NT2/D1 (cell line): Measurements from ENCODE around the genes YEATS4, THAP2 and TRHDE.

DNA sequence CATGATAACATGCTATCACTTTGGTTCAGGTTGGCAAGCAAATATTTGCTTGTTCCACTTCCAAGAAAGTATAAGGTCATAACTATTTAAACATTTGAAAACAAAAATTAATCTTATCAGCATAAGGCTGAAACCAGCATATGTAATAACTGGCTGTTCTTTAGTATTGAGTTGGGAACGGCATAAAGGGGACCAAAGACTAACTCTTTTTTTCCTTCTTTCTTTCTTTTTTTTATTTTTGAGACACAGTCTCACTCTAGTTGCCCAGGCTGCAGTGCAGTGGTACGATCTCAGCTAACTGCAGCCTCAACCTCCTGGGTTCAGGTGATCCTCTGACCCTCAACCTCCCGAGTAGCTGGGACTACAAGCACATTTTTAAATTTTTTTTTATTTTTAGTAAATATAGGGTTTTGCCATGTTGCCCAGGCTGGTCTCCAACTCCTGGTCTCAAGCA lies 2.3 kb upstream of the LYZ start:
- RRBS, 2 experiments = no CpG with 5 or more reads among the region's 3 CpGs

DNA sequence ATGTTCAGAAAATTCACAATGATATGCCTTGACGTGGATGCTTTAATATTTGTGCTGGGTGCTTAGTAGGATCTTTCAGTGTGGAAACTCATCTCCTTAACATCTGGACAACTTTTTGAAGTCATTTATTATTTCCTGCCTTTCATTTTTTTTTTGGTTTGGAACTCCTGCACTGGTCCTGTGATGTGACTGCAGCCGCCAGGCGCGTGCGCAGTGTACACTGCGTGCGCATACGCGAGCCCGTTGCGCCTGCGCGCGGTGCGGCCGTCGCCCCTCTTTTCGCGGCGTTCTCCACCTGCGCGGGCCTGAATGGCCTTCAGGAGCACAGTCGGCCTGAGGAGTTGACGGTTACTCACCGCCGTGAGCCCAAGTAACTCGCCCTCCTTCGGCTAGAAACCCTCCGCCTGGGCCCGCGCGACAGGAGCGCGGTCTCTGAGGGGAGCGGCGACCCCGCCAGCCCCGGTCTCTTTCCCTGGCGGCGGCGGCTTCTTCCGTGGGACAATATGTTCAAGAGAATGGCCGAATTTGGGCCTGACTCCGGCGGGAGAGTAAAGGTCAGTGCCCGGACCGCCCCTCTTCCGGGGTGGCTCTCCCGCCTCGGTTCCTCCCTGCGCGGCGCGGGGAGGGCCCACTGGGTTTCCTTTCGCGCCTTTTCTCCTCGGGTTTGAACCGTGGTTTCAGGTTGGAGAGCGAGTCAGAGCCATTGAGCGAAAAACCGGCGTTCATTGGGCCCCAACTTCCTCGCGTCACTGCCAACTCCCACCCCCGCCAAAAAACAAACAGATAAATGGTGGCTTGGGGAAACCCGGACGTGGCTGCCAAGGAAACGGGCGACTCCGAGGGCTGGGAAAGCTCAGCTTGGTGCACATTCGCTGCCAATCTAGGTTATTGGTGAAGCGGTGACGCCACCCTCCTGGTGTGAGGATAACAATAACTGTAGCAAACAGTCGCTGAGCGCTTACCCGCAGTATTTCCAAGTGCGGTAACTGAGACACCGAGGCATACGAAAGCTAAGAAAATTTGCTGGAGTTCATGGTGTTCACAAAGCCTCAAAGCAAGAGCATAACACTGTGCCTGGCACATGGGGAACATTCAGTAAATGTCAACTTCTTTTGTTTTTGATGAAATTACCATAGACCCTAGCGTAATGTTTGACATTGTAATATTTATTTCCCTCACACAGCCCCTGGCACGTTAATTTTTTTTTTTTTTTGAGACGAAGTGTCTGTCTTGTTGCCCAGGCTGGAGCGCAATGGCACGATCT lies at the start of gene YEATS4:
TSS of gene YEATS4 (plus strand) at position 274 of the 1,264 bp plus-strand sequence.
- RRBS, 2 experiments = 1 to 2% methylated on average over 12 to 14 of the region's 84 CpGs

DNA sequence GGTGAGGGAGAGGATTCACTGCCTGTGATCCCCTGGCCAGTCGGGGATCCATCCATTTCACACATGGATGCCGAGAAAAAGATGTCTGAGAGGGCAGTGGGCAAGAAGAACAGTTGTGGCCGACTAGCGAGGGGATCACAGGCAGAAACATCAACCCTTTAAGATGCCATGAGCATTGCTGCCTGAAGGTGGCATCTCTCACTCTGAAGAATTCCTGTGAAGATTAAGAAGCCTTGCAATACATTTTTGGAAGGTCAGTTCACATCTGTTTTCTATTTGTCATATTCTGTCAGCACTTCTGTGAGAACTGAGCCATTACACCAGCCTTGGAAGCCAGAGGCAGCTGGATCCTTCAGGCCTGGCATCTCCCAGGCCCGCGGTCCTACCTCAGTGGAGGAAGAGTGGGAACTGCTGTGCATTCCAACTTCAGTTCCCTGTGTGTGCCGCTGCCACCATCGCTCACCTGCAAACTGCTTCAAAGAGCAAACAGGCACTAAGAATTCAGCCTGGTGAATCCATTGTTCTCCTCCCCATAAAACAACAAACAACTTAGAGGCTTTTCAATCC lies 54.4 kb upstream of the FRS2 start:
- RRBS, 2 experiments = no CpG with 5 or more reads among the region's 8 CpGs

DNA sequence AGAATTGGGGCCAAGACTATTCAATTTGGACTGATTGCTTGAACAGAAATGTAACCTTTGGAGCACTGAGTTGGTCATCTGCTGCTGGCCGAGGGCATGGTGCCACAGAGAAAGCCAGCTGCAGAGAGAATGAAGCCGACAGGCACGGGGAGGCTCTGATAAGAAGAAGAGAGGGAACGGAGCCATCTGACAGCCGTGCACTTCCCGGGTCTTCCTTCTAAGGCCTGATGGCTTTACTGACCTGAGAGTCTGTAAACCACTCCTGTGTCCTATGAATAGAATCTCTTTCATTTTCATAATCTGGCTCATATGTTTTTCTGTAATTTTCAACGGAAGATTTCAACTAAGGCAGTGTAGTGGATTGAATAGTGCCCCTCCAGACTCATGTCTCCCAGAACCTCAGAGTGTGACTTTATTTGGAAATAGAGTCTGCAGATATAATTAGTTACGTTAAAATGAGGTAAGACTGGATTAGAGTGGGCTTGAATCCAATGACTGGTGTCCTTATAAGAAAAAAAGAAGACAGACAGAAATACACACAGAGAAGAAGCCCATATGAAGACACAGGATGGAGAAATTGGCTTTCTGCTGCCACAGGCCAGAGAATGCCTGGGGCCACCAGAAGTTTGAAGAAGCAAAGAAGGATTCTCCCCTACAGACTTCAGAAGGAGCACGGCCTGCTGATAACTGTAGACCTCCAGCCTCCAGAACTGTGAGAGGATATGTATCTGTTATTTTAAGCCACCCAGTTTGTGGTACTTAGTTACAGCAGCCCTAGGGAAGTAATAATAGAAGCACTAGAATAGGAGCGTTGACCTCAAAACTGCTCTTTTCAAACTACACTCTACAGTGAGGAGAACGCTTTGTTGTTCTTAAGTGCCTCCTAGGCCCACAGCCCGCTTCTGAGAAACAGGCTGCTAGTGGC lies 38.9 kb upstream of the FRS2 start:
- RRBS, 2 experiments = no CpG with 5 or more reads among the region's 12 CpGs

DNA sequence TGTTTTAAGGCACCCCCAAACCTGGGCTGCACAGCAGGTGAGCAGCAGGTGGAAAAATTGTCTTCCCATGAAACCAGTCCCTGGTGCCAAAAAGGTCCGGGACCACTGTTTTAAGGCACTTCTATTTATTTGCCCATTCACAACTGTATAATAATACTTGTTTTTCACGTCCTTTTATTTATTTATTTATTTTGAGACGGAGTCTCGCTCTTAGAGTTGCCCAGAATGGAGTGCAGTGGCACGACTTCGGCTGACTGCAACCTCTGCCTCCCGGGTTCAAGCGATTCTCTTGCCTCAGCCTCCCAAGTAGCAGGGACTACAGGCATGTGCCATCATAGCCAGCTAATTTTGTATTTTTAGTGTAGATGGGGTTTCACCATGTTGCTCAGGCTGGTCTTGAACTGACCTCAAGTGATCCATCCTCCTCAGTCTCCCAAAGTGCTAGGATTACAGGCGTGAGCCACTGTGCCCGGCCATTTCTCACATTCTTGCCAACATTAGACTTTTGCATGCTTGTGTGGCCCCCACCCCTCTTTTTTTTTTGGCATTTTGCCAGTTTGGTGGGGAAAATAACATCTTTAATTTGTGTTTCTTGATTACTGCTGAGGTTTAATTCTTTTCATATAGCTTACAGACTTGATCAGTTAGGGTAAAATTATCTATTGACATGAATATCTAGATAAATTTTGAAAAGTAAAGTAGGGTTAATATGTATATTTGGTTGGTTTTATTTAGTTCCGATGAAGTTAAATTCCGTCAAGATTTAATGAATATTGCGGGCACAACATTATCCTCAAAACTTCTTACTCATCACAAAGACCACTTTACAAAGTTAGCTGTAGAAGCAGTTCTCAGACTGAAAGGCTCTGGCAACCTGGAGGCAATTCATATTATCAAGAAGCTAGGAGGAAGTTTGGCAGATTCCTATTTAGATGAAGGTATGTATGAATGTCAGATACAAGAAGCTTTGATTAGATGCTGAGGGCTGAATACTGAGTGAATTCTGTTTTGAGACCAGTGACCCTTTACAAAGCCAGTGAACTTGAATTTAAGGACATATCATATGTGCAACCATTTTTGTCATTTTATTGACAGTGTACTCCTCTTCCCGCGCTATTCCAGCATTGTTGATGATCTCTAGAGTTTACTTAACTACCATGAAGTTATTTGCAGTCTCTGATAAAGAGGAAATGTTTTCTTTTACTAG lies 3.9 kb downstream of the CCT2 start:
- RRBS, 2 experiments = no CpG with 5 or more reads among the region's 15 CpGs

GRCh38 chr12:69778624-69779148 lies 40.0 kb downstream of the RAB3IP start:
- RRBS, 2 experiments = no CpG with 5 or more reads among the region's 18 CpGs

DNA sequence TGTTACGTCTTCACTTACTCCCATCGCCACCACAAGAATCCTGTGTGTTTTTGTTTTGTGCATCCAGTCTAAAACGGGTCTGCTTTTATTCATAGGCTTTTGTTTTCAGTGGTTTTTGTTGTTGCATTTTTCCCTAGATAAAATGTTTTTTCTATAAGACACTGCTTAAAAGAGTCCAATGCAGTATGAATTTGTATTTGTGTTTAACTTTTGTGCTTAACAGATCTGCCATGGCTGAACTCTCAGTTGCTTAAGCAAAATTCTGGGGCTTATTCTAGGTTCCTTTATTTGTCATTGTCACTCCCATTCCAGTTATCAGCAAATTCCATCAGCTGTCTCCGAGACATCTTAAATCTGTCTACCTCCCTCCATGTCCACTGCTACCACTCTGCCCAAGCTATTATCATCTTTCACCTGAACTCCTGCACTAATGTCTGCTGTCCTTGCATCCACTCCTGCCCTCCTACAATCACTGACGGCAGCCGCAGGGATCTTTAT lies 5.0 kb upstream of the MYRFL start:
- RRBS, 2 experiments = no CpG with 5 or more reads among the region's 6 CpGs

- RRBS, 2 experiments = no CpG with 5 or more reads among the region's 14 CpGs
These were observed 187.9 kb downstream of the MYRFL start for GRCh38 chr12:70012922-70013276.

DNA sequence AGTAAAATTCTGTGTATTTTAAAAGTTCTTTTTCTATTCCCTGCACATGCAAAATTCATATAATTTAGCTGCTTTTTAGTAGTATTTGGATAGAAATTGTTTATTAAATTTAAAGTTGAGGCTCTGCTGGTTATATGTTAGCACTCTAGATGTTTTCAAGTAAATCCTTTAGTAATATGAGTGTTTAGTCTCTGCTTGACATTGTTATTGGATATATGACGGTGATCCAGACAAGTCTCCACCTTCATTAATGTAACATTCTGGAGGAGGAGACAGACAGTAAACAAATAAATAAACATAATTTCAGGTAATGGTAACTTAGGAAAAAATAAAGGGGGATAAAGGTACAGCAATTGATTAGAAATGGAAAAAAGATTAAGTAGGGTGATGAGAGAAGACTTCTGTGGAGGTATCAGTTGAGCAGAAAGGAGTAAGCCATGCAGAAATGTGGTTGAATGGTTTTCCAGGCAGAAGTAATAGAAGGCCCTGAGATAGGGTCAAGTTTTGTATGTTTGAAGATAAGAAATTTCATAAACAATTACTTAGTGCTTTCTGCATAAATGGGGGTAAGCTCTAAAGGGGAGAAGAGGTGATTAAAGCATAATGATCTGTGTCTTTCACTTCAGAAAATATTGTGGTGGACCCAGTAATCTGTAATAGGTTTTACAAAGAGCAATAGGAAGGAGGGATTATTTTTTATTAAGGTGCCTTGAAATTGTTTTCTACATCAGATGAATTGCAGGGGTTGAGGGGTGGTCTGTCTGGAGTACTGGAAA lies 7.2 kb downstream of the CNOT2 start:
- RRBS, 2 experiments = no CpG with 5 or more reads among the region's 1 CpG

GRCh38 chr12:70571719-70572255 lies 65.4 kb downstream of the PTPRB start:
- RRBS, 2 experiments = no CpG with 5 or more reads among the region's 3 CpGs

DNA sequence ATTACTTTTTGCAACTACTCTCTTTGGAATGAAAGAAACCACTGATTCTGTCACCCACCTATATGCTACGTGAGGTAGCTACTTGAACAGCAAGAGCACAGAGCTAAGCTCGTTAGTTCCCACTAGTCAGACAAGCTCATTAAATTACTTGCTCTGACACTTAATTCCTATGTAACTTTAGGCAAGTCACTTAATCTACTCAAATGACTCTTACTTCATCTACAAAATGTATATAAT lies 17.0 kb downstream of the ZFC3H1 start:
- RRBS, 2 experiments = no CpG with 5 or more reads among the region's 2 CpGs

DNA sequence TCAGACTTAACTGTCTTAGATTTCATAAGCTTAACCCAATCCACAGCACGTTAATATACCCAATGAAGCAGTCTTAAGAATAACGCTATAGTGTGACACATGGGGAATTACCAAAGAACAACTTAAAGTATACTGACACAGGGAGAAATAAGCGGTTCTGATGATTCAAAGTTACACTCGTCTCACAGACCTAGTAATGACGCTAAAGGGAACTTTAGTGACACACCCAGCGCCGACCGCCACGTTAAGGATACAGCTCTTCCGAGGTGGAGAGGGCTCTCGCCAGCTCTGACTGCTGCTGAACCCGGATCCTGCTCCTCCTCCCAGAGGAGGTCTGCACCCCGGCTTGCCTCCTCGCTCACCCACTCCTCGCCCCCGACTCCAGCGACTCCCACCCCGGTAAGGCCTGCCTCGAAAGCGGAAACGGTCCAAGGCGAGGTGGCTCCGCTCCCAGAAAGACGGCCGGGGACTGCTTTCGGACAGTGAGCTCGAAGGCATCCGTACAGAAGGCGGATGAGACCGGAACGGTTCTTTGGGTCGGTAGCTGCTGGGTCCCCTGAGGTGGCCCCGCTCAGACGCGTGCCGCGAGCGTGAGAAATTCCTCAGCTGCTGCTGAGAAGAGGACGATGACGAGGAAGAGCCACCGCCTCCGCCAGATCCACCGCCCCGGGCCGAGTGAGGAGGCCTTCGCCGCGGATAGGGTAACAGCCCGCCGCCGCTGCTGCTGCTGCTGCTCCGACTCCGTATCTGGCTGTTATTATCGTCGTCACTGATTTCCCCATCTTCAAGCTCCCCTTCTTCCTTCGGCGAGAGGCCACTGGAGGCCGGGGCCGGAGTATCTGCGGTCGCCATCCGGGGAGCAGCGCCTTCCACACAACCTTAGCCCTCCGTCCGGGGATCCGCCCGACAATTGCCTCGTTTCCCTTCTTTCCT lies 623 bp downstream of the ZFC3H1 start:
- RRBS, 2 experiments = under 1 to 1% methylated on average over 18 to 19 of the region's 68 CpGs

DNA sequence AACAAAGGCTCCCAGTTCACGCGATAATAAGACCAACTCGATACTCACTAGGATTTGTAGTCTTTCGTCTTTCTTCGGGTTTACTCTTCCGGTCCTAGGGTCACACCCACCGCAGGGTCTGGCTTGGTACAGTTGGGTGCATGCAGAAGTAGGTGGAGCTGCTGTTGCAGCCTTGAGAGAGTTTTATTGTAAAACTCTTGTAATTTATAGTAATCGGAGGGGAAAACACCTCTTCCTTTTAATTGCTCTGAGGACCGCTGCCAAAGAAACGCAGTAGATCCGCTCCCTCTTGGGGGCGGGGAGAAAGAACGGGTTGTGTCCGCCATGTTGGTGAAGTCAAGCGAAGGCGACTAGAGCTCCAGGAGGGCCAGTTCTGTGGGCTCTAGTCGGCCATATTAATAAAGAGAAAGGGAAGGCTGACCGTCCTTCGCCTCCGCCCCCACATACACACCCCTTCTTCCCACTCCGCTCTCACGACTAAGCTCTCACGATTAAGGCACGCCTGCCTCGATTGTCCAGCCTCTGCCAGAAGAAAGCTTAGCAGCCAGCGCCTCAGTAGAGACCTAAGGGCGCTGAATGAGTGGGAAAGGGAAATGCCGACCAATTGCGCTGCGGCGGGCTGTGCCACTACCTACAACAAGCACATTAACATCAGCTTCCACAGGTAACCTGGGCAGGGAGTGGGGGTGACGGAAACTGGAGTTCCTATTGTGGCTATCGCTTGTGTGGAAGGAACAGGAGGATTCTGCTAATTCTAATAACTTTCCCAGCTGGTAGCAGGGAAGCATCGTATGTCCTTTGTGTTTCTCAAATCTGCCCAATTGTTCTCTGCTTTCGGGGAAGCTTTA lies at the start of gene THAP2:
TSS of gene THAP2 (plus strand) at position 385 of the 848 bp plus-strand sequence.
- RRBS, 2 experiments = no CpG with 5 or more reads among the region's 35 CpGs

- RRBS, 2 experiments = no CpG with 5 or more reads among the region's 7 CpGs
These were observed 13.4 kb downstream of the TMEM19 start for GRCh38 chr12:71699260-71699628.

GRCh38 chr12:71885067-71885876 lies 45.7 kb downstream of the TBC1D15 start:
- RRBS, 2 experiments = no CpG with 5 or more reads among the region's 2 CpGs

- RRBS, 2 experiments = no CpG with 5 or more reads among the region's 1 CpG
These were observed 148.4 kb downstream of the TPH2 start for GRCh38 chr12:72087022-72087461.

GRCh38 chr12:72272001-72272947 lies at the start of gene TRHDE:
Gene TRHDE, plus strand, starts transcription at chr12:72272370.
- RRBS, 2 experiments = under 1 to 2% methylated on average over 37 of the region's 86 CpGs

DNA sequence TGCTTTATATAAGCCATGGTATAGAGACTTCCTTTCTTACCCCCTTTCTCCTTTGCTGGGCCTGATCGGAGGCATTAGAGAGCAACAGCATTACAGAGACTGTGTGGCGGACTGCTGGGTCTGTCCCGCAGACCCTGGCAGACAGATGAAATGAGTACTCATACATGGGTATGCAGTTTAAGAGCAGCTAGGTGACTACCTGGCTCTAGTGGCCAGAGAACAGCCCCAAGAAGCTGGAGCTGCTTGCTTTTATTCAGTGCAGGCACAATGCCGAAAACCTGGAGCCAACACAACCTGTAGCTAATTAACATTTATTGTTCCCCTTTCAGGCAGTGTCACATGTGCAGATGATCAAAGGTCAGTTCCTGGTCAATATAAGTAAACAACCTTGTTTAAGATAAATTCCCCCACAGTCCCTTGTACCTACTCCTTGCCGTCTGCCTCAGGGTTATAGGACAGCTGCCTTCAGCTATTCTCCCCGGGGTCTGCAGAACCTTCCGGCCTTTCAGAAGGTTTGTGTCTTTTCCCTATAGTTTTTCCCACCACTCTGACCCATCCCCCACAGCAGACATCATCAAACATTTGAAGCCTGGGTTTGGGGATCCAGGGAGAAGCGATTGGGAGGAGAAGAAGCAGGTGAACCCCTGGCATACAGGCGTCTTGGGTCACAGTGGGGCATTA lies 160.0 kb downstream of the TRHDE start:
- RRBS, 2 experiments = no CpG with 5 or more reads among the region's 9 CpGs

DNA sequence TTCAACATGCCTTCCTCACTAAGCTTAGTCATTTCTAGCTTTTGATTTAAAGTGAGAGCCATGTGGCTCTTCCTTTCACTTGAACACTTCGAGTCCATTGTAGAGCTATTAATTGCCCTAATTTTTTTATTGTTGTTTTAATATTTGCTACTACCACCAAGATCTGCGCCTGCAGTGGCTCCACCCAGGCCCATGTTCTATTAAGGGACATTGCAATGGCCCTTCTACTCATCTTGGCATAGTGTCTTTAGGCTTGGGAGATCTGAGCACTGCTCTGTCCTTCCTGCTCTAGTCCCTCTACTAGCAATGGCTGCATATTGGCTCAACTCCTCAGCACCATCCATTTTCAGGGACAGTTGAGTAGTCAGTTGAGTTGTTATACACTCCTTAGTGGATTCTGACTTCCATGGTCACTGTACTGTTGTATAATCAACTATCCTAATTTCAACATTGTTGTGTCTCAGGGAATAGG lies 256.2 kb downstream of the KCNC2 start:
- RRBS, 2 experiments = no CpG with 5 or more reads among the region's 2 CpGs

- RRBS, 2 experiments = no CpG with 5 or more reads among the region's 4 CpGs
These were observed 25.9 kb downstream of the GLIPR1L1 start for GRCh38 chr12:75360102-75361050.